Fibroblast of the aortic adventitia (primary cell): ENCODE measurements around a stretch of chr1.

- CAGE, long polyA plus RNA: no peak
Observed at GRCh38 chr1:10496597-10496843, 21.8 kb downstream of the PEX14 start.

DNA sequence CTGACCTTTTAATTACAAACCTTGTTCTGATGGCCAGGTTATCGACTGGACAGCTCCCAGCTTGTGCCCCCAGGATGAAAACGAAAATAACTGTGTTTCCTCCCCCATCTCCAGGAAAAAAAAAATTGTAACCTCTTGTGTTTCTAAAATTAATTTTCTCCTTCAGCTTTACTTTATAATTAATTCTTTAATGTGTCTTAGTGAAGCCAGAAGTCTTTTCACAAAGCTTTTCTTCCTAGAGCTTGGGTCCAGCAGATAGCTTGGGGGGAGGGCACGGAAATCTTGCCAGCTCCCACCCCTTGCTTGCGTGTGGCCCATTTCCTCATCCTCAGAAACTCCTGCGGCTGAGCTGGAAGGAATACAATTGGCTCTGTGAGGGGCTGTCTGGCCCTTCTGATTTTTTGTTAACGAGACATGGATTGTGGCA, 65.8 kb downstream of the PEX14 start:
- CAGE, long polyA plus RNA: no peak

- CAGE, long polyA plus RNA: no peak
Observed at GRCh38 chr1:10541332-10541578, 66.5 kb downstream of the PEX14 start.

DNA sequence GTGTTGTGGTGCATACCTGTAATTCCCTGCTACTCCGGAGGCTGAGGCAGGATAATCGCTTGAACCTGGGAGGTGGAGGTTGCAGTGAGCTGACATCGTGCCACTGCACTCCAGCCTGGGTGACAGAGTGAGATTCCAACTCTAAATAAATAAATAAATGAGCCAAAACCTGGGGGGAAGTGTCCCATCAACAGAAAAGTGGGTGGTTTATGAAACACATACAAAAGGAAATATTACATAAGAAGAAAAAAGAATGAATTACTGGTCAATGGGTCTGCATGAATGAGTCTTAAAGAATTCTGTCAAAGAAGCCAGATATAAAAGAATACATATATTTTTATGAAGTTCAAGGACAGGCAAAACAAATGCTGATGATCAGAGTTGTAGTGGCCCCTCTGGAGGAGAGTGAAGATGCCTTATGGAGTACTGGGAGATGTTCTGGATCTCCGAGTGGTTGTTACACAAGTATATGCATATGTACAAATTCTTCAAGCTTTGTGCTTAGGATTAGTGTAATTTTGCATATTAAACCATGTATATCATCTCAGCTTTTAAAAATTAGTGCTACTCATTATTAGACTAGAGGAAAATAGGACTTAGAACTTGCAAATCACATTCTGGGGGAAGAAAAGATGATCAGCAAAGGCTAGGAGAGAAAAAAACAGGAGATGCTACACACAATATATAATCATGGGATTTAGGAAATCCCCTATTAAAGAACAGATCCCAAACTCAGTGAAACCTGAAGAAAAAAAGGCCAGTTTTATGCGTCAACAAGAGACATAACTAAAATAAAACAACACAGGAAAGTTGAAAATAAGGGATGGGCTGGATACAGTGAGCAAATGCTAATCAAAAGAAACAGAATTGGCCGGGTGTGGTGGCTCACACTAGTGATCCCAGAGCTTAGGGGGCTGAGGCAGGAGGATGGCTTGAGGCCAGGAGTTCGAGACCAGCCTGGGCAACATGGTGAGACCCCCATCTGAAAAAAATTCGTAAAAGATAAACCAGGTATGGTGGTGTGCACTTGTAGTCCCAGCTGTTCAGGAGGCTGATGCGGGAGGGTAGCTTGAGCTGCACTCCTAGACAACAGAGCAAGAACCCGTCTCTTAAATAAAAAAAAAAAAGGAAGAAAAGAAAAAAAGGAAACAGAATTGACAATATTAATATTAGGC, 99.6 kb downstream of the PEX14 start:
- CAGE, long polyA plus RNA: no peak

DNA sequence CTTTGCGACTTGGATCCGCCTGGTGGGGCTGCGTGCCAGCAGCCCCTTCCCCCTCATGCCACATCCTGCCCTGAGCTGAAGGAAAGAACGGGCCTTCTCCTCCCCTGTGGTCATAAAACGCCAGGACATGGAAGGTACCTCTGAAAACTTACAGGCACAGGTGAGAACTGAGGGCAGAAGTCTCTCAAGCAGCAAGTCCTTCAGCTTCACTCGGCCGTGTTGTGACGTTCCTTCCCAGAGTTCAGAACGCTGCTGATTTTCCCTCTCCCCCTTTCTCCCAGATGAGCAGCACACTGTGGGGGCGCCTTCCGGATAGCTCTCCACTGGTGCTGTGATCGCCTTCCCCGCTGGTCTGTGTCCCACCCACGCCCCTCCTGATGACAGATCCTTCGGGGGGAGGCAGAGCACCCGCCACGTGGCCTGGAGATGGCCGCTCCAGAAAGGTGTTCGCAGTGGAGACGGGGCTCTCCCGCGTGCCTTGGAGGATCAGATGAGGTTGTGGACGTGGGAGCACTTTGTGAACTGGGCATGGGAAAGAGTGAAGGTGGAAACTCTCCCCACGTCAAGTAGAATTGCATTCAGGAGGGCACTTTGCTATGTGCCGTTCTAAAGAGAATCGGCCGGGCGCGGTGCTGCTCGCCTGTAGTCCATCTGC, 141.6 kb downstream of the PEX14 start:
- CAGE, long polyA plus RNA: no peak

GRCh38 chr1:10648767-10649966, 147.3 kb downstream of the CASZ1 start:
- CAGE, long polyA plus RNA: no peak

- CAGE, long polyA plus RNA: no peak
Observed at GRCh38 chr1:10665764-10666361, 130.6 kb downstream of the CASZ1 start.

DNA sequence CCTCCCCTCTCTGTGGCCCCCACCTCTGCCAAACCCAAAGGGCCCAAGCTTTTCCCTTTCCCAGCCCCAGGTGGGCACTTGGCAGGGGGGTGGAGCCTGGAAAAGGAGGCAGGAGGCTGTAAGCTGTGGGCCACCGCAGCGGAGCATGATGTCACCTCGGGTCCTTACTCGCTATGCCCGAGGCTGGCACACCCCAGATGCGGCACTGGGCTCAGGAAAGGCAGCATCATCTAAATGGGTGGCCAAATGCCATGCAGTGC, 124.9 kb downstream of the CASZ1 start:
- CAGE, long polyA plus RNA: no peak

DNA sequence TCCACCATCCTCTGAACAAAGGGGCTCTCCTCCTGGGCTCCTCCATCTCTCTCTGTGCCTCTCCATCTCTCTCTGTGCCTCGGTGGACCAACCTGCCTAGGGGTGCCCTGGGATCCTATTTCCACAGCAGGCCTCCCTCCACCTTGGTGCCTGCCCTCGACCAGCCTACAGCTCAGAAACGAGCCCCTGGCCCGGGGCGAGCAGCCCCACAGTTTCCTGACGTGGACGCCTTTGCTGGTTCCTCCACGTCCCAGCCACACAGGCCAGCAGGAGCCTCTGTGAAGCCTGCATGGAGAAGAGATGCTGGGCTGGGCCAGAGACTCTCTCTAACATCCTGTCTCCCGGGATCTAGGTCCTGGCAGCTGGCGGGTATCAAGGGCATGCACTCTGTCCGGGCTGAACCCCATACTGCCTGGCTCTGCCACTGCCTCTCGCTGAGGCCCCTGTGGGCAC, 119.9 kb downstream of the CASZ1 start:
- CAGE, long polyA plus RNA: no peak

- CAGE, long polyA plus RNA: no peak
Observed at GRCh38 chr1:10677021-10677933, 119.2 kb downstream of the CASZ1 start.

DNA sequence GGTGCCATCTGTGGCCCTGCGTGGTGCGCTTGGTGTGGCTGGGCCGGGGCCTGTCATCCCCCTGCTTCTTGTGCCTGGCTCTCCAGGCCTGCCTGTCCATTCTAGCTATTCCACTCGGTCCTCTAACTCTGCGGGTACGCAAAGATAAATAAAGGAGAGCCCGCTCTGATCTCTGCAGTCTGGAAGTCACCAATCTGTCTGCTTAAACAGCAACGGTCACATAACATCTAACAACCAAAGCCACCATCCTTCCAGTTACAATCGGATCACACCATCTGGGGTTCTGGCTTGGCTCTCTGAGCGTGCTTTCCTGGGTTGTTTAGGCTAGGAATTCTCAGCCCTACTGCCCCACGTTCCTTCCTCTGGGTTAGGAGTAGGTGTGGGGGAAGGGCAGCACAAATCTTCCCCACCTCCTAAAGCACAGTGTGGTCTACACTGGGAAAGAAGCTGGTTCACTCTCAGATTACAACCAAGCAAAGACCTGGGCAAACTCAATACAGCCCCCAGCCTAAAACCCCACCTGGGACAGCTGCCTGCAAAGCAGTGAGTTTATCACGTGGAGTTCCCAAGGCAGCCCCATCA, 113.5 kb downstream of the CASZ1 start:
- CAGE, long polyA plus RNA: no peak

- CAGE, long polyA plus RNA: no peak
Observed at GRCh38 chr1:10685226-10686441, 110.8 kb downstream of the CASZ1 start.

GRCh38 chr1:10693073-10693391, 103.4 kb downstream of the CASZ1 start:
- CAGE, long polyA plus RNA: no peak

- CAGE, long polyA plus RNA: no peak
Observed at GRCh38 chr1:10737153-10737762, 59.2 kb downstream of the CASZ1 start.

DNA sequence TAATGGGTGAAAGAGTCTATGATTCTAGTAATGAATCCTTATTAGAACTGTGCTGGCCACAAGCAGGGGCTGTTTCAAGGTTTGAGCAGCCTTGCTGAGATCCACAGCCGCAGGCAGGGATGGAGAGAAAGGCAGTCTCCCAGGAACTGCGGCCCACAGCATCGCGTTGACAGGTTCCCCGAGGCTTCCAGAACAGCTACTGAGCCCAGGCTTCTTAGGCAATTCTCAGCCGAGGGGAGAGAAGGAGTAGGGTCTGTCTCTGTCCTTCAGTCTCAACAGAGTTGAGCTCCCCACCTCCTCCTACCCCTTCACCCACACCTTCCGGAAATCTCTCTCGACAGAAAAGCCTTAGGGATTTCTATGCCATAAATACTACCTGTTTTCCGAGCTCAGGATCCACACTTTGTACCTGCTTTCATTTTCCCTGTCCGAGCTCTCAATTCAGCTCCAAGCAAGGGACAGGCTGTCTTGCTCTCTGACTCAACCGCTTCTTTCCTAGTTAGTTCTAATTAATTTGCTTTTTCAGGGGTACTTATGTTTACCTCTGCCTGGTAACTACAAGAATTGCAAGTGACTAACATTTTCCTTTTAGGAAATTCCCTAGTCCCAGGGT, 6.7 kb upstream of the CASZ1 start:
- CAGE, long polyA plus RNA: no peak

GRCh38 chr1:10974044-10974479, 7.8 kb downstream of the C1orf127 start:
- CAGE, long polyA plus RNA: no peak

DNA sequence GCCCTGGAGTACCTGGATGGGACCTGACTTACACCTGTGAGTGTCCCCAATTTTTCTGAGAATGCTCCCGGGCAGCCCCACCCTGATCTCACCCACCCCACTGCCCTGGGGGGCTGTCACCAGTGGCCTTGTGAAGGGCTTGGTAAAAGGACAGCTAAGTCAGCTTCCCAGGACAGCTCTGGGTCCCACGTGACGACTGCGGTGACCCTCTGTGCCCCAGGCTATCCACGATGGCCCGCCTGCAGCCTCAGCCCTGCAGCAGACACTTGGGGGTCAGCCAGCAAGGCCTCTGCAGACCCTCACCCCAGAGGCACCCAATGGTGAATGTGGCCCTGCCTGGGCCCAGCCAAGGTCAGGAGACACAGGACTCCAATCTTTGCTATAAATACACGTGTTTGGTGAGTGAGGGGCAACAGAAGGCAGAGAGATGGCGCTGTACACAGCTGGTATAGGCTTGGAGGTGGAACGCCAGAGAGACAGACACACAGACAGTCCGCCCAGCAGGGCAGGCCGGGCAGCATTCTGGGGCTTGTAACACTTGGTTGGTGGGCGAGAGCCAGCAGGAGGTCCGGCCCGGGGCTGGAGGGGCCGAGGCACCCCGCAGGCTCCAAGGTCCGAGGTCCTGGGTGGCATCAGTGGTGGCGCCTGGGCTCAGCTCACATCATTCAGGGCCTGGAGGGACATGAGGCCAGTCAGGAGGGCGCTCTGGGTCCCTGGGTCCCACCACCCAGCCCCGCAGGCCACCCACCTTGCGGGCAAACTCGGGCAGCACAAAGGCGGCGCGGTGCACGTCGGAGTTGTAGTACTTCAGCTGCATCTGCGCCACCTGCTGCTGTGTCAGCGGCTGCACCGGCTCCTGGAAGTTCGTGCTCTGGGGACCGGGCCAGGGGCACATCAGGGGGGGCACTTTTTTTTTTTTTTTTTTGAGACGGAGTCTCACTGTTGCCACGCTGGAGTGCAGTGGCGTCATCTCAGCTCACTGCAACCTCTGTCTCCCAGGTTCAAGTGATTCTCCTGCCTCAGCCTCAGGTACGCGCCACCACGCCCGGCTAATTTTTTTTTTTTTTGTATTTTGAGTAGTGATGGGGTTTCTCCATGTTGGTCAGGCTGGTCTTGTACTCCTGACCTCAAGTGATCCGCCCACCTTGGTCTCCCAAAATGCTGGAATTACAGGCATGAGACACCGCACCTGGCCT, 5.2 kb downstream of the SRM start:
- CAGE, long polyA plus RNA: no peak

DNA sequence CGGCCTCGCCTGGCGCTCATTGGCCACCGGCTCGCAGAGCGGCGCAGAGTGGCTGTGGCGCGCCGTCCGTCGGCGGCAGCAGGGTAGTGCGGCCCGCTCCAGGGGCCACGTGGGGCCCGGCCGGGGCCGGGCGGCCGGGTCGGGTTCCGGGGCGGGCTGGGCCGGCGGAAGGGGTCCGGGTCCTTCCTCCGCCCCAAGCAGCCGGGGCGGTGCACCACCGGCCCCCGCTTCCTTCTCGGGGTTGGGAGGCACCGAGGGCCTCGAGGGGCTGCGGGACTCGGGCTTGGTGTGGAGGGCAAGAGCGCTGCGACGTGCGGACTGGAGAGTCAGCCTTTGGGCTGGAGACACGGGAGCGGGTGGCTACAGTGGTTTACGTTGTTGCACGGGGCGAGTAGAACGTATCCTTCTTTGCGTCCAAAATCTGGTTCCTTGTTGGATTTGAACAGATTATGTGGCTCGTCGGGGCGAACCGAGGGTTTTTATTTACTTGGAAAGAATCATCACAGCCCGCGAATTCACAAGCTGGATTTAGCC, 355 bp upstream of the SRM start:
- CAGE, long polyA plus RNA: no peak

GRCh38 chr1:11060640-11060795, 700 bp upstream of the SRM start:
- CAGE, long polyA plus RNA: no peak

- CAGE, long polyA plus RNA: no peak
Observed at GRCh38 chr1:11125933-11126222, 26.2 kb upstream of the EXOSC10 start.